Trachea (tissue), 1 donor: Measurements from ENCODE around the genes PNRC2, IL22RA1 and SRRM1.

DNA sequence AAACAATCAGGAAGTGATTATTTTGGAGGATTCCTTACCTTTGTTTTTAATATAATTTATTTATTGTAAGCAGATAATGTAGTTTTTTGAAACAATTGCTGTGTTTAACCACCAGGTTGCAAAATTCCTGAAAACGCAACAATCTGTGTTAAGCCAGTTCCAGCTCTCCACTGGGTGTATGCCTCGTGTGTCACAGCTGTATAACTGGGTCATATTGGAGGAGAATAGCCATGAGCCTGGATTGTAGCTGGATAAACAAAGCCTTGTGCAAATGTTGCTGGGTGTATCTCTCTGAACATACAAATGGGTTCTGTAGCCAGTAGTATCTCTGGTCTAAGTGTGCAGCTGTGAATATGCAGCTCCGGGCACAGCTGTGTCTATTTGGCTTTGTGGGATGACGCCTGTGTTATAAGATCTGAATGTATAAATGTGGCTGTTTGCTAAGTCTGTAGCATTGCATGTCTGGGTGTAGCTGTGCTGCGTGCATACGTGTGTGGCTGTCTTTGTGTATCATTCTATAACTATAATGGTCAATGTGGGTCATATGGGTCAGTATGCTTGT lies 2.8 kb downstream of the TCEA3 start:
- PRO-cap = no peak

- PRO-cap = no peak
These were observed 6.9 kb downstream of the E2F2 start for GRCh38 chr1:23523974-23524636.

GRCh38 chr1:23529362-23530277 lies 1.4 kb downstream of the E2F2 start:
- PRO-cap = no peak

GRCh38 chr1:23611836-23612380 lies 52.6 kb upstream of the ID3 start:
- PRO-cap = no peak

GRCh38 chr1:23626843-23627705 lies 64.5 kb upstream of the RPL11 start:
- PRO-cap = no peak

- PRO-cap = bidirectional peak, plus-strand start at chr1:23959834, minus-strand start at chr1:23959643
These were observed at the start of gene PNRC2 for GRCh38 chr1:23959775-23960307. PNRC2 (plus strand) TSS chr1:23959828.

- PRO-cap = unidirectional peak, plus-strand start at chr1:24016114
These were observed 35.7 kb upstream of the SRSF10 start for GRCh38 chr1:24015673-24016406.

DNA sequence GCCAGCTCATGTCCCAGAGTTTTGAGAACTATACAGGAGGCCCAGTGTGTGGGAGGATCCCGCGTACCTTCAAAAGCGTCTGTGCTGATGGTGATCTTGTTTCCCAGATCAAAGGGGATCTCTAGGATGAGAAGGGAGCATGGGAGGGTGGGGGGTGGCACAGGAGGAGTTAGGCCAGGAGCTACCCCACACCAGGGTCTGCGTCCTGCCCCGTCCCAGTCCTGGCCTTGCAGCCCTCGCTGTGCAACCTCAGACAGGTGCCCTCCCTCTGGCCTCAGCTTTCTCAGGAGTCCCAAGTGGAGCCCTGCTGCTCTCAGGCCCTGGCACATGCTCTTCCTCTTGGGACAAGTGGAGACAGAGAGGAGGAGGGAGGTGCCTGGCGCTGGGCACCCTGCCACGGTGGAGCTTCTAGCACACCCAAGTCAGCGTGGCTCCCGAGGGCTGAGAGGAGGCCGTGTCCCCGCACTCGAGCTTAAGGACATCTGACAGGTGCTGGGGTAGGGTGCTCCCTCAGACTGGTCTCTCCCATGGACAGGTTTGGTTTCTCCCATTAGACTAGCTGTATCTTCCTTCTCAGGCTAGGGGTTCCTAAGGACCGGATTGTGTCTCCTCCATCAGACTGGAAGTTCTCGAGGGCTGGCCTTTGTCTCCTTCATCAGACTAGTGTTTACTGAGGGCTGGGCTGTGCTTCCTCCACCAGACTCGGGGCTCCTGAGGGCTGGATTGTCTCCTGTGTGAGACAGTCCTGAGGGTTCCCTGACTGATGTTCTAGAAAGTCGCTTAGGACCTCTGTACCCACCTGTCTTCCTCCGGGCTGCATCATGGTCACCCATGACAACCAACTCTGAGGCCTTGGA lies 21.7 kb downstream of the MYOM3 start:
- PRO-cap = no peak

DNA sequence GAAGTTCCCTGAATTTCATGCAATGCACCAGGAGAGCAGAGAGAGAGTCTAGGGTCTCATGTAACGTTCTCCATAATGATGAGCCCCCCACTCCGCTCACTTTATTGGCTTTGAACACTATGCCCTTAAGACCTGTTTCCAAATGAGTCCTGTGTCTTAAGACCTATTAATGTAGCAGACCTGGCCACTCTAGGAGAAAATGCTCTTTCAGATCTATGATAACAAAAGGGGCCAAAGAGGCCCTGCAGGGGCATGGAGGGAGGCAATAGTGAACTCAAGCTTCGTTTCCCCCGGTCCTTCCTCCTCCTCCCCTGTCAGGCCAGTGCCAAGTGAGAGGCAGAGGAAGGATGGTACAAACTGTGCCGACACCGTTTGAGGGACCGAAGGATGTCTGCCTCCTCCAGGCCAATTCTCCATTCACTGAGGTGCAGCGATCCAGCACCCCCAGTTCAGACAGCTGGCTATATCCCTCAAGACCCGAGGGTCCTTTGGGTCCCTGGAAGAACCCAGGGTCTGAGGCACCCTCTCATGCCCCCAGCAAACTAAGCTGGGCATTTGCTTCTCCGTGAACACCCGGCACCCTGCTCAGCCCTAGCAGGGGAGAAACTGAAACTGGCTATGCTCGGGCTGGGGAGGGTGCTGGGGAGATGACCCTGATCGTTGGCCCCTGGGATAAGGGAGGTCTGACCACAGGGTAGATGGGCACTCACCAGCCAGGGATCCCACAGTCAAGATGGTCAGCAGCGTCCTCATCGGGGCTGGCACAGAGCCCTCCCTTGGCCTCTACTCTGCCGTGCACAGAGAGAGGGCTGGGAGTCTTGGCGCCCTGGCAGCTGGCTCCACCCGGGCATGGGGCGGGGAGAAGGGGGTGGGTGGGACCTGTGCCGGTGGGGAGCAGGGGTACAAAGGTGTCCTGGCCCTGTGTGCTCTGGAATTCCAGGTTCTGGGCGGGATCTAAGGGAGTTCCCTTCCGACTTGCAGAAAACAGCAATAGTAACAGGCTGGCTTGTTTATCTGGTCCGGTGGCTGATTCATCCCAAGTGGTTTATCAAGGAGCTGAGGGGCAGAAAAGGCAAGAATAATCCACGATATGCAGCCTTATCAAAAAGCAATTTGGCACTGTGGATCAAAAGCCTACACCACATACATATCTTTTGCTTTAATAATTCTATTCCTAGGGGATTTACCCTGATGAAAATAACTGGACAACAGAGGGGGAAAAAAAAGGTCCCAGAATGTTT lies at the start of gene IL22RA1:
Gene IL22RA1 (minus strand): TSS at position 811 of the 1,241 bp plus-strand sequence.
- PRO-cap = unidirectional peak, minus-strand start at position 790 of the sequence

DNA sequence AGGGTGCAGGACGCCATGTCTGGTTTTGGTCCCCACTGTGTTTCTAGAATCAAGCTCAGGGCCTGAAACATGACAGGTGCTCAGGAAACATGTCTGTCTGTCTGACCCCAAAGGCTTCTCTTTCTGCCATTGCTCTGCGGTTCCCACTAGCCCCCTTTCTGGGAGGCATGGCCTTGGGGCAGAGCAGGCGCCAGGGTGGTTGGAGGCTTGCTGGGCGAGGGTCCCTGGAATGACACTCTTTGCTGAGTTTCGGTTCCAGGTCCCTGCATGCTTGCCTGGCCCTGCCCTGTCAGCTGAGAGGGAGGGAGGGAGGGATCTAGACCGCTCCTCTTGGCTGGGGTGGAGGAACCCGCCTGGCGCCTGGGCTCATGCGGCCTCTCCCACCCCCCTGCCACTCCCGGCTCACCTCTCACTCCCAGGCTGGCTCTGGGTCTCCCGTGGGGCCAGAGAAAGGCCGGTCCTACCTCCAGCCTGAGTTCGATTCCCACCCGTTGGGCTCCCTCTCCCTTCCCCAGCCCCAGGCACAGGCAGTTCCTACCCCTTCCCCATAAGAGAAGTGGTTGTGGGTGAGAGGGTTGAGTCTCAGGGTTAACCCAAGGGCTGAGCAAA lies 18.9 kb upstream of the IFNLR1 start:
- PRO-cap = no peak

GRCh38 chr1:24321491-24322149 lies 2.5 kb downstream of the GRHL3 start:
- PRO-cap = no peak

DNA sequence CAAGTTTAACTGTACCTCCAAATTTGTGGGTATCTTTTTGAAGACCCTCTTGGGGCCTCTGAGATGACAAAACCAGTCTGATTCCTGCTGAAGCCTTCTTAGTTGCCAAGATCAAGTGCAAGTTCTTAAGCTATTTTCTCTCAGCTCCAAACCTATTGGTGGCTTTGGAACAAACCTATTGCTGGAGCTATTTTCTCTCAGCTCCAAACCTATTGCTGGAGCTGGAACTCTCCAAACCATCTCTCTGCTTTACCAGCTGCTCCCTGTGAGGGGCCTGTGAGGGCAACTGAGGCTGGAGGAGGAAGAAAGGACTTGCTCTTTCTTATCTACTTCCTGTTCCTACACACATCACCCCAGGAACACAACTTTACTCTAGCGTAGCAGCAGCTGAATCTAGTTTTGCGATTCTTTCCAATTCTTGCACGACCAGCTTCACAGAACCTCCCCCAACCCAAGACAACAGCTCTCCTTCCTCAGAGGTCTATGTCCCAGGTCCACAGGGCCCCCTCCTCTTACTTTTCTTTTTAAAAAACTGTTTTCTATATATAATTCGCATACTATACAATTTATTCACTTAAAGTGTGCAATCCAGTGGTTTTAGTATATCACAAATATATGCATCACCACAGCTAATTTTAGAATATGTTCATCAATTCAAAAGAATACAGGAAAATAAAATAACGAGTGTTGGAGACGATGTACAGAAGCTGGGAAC lies 15.9 kb upstream of the RCAN3 start:
- PRO-cap = no peak

GRCh38 chr1:24567825-24568522 lies 12.1 kb downstream of the NCMAP start:
- PRO-cap = no peak

- PRO-cap = bidirectional peak, plus-strand start at chr1:24643273, minus-strand start at chr1:24642892
These were observed at the start of gene SRRM1 for GRCh38 chr1:24643063-24643446. SRRM1 (plus strand) TSS chr1:24643302.

- PRO-cap = no peak
These were observed 12.4 kb downstream of the SRRM1 start for GRCh38 chr1:24655282-24656098.

DNA sequence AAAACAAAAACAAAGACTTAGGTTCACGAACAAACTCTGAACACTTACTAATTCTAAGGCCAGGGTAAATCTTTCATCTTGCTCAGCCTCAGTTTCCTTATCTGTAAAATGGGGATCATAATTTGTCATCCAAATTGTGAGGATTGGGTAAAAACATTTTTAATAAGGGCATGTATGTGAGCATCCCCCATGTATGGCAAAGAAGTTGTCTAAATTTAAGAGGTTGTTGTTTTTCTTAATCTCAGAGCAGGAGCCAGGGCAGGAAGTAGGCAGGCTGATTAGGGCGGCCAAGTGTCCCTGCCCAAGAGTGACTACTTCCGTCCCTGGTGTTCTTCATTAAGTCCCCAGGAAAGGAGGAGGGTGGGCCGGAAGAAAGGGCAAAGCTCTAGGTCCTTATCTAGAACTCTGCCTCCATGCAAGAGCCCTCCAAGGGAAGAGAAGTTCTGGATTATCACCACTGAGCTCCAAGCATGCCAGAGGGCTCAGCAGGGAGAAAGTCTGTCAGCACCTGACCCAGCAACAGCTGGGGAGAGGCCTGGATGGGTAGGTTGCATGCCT lies 49.9 kb upstream of the CLIC4 start:
- PRO-cap = no peak

DNA sequence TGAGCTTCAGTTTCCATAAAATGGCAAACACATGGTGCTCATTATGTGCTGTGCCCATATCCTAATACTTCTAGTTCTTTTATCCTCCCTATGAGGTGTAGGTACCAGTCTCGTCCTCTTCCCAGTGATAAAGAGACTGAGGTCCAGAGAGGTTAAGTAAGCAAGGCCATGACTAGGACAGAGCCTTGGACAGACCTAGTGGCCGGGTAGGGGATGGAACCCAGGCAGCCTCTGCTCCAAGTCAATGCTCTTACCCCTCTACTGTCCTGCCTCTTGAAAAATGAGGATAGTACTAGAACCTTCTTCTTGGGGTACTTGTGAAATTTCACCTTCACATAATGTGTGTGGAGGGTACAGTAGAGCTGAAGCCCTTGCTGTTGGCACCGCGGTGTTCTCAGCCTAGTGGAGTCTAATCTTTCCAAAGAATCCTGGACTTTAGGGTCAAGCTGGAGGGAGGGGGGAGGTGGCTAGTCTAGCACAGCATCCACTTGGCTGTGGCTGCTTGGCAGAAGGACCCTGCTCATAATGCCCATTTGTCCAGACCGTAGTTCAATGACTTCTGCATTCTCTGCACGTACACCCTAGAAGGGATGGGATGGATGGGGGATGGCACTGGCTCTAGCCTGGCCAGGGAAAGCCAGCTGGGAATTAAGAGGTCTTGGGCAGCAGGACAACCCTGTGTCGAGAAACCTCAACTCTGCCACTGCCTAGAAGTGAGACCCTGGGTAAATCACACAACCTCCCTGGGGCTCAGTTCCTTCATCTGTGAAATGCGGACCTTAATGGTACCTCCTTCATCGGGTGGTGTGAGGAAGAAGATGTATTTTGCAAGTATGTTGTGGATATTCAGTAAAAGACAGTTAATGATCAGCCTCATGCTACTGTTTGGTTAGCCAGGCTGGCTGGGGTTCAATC lies 27.4 kb upstream of the CLIC4 start:
- PRO-cap = no peak

DNA sequence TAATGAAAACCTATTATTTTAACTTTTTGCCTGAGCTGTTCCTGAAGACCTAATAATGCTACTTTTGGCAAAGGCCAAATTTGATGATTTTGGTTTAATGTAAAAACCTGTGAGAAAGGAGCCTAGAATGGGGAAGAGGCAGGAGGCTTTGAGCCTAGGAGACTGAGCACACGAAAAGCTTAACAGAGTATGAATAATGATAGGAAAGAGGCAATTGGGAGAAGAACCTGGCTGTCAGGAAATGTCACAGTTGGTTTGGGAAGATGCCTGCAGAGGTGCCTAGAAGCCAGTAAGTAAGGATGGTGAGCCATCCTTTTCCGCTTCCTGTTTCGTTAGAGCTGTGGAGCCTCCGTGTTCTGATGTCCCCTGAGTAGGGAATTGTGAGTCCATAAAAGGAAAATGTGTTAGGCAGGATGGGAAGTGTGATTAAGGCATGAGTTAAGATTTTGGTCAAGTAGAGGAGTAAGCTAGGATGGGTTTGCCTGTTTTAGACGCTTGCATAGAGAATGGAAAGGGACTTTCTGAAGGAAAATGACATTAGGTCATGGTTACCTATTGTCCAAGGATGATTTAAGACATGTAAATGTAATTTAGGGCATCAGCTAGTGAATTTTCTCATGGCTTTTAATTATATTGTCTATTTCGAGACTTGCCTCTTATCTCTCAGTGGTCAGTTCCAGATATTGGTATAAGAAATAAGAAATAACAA lies 9.0 kb downstream of the CLIC4 start:
- PRO-cap = bidirectional peak, plus-strand start at position 441 of the sequence, minus-strand start at position 364 of the sequence

GRCh38 chr1:24912150-24913338 lies 17.5 kb downstream of the RUNX3 start:
- PRO-cap = no peak

DNA sequence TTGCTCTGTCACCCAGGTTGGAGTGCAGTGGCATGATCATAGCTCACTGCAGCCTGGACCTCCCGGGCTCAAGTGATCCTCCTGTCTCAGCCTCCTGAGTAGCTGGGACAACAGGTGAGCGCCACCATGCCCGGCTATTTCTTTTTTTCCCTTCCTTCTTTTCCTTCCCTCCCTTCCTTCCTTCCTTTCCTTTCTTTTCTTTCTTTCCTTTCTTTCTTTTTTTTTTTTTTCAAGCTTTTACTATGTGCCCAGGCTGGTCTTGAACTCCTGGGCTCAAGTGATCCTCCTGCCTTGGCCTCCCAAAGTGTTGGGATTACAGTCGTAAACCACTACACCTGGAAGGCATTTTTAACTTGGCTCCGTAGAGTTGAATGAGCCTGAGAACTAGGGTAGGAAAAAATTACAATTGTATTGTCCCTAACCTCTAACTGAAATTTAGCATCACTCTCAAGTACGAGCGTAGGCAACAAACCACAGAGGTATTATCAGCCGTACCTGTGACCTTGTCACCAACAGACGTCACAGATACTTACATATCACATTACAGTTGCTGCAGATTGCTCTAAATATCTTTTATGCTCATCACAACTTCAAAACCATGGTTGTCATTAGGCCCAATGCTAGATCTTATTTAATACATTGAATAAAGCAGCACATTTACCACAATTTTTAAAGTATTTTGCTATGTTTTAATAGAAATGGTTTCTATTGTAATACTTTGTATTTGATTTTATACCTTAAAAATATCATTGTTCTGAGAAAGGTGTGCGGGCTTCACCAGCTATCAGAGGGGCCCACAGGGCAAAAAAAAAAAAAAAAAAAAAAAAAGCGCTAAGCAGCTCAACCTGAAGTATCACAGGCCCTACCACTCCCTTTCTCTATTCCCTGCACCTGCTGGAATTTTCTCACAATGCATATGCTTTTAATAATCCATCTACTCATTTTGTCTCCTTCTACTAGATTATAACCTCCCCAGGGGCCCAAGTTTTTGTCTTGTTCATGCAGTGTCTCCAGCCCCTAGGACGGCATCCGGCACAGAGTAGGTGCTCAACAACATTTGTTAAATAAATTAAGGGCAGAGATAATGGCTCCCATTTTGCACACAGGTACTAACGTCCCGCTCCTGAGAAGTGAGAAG lies 7.7 kb downstream of the RUNX3 start:
- PRO-cap = no peak